ENCODE measurements around a stretch of chr20.

GRCh38 chr20:36478807-36479771 lies 62.2 kb upstream of the MYL9 start:
- PRO-cap, 2 experiments, result no peak in any of the 2 experiments

GRCh38 chr20:36513579-36514160 lies 27.6 kb upstream of the MYL9 start:
- PRO-cap, 2 experiments, result no peak in any of the 2 experiments

DNA sequence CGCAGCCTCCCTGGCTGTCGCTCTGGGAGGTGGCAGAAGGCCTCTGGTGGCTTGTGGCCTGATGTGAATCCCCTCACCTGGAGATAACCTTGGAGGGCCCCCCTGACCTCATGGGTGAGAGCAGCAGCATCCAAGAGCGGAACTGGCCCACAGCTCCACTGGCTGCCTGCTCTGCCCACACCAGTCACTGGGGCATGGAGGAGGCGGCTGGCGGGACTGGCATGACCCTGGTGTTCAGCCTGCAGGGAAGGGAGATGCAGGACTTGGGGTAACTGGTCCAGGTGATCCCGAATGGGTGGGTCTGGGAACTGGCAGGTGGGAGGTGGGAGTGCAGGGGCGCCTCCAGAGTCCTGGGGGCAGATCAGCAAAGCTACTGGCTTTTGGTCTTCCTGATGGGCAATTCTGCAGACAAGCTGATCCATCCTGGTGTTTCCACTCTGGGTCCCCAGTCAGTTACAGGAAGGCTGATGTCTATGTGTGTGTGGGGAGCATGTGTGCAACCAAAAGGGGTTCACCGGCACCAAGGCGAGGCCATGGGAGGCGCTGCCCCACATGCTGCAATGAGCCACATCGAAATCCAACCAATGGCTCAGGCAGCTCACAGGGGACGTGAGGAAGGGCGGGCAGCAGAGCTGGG lies 10.7 kb upstream of the DSN1 start:
- PRO-cap, 2 experiments, result no peak in any of the 2 experiments

DNA sequence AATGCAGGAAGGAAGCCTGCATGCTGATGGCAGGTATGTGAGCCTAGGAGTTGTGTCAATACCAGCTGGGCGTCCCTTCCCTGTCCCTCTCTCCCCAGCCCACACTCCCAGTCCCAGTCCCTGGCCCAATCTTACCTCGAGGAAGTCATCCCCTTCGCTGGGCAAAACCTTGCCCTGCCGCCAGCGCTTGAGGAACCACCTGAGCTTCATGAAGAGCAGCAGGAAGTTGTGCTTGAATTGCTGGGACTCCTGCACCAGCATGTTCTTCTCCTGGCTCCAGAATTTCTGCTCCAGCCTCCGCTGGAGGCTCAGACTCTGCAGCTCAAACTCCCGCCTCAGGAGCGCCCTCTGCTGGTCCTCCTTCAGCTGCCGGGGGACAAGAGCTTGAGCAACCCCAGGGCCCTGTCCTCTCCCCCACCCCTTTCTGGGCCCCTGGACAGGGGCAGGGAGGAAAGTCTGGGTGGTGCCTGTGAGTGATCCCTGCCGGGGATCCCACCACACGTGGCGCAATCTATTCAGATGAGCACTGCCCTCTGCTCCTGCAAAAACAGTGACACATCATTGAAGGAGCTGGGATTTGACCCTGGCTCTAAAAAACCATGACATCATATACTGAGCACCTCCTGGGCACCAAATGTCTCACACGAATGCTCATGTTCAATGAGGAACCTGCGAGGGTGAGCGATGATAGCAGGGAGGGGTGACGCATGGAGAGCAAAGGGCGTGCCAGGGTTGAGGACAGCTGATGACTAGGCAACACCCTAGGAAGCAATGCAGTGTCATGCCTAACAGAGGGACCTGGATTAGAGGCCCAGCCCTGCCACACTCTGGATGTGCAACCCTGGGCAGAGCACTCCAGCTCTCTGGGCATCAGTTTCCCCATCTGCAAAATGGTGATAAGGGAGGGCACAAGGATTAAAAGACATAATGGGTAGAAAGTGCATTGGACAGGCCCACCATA lies 35.1 kb upstream of the DSN1 start:
- PRO-cap, 2 experiments, result no peak in any of the 2 experiments

- PRO-cap, 2 experiments, result no peak in any of the 2 experiments
These were observed 43.7 kb downstream of the SOGA1 start for GRCh38 chr20:36819523-36820115.

DNA sequence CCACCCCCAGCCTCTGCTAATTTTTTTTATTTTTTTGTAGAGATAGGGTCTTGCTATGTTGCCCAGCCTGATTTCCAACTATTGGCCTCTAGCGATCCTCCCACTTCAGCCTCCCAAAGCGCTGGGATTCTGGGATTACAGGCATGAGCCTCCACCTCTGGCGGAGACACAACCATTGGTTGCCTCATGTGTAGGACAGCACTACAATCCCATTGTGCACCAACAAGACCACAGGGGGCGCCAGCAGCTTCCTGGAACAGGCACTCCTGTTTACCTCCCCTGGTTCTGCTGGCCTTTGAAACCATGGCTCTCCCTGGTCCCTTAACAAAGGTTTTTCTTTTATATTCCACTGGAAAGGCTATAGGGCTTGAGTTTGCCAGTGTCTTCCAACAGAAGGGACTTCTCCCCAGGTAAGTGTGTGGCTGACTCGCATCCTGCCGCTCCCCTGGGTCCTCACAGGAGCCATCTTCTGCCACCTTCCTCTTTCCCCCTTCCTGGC lies 26.7 kb downstream of the SOGA1 start:
- PRO-cap, 2 experiments, result no peak in any of the 2 experiments

GRCh38 chr20:36854105-36854794 lies 9.1 kb downstream of the SOGA1 start:
- PRO-cap, 2 experiments, result no peak in any of the 2 experiments

- PRO-cap, 2 experiments, result no peak in any of the 2 experiments
These were observed 3.6 kb upstream of the SAMHD1 start for GRCh38 chr20:36954917-36955716.

GRCh38 chr20:37007802-37008444 lies 56.4 kb upstream of the SAMHD1 start:
- PRO-cap, 2 experiments, result no peak in any of the 2 experiments

- PRO-cap, 2 experiments, result no peak in any of the 2 experiments
These were observed 18.3 kb downstream of the GHRH start for GRCh38 chr20:37243228-37243889.

DNA sequence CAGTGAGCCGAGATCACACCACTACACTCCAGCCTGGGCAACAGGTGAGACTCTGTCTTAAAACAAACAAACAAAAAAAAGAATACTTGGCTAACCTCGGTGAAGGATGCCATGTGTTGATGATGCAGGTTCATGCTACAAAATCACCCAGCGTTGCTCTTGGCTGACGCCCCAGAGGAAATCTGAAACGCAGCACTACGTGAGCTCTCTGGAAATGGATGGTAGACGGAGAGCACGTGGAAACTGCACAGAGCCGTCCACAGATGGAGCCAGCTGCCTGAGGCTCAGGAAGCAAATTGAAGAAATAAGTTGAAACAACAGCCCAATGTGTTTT lies 12.9 kb upstream of the MANBAL start:
- PRO-cap, 2 experiments, result no peak in any of the 2 experiments

- PRO-cap, 2 experiments, result no peak in any of the 2 experiments
These were observed 6.1 kb downstream of the MANBAL start for GRCh38 chr20:37295465-37296100.

GRCh38 chr20:37308585-37309152 lies 19.2 kb downstream of the MANBAL start:
- PRO-cap, 2 experiments, result no peak in any of the 2 experiments

- PRO-cap, 2 experiments, result no peak in any of the 2 experiments
These were observed 26.9 kb downstream of the MANBAL start for GRCh38 chr20:37316130-37316977.

- PRO-cap, 2 experiments, result no peak in any of the 2 experiments
These were observed 36.2 kb downstream of the SRC start for GRCh38 chr20:37382190-37382497.

DNA sequence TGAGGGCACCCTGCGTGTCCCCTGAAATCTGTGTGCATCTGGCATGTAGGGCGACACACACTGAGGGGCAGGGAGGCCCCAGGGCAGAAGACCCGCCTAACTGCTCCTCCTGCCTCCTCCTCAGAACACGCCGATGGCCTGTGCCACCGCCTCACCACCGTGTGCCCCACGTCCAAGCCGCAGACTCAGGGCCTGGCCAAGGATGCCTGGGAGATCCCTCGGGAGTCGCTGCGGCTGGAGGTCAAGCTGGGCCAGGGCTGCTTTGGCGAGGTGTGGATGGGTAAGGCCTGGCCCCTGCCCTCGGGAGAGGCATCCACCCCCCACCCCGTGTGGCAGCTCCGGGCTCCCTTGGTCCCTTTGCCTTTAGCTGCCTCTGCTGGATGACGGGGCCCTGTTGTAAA lies 51.6 kb downstream of the SRC start:
- PRO-cap, 2 experiments, result no peak in any of the 2 experiments

- PRO-cap, 2 experiments, result no peak in any of the 2 experiments
These were observed 72.4 kb downstream of the SRC start for GRCh38 chr20:37418418-37418617.

- PRO-cap, 2 experiments, result peak in 1 of 2 experiments; most common minus-strand start chr20:37524414 (in 1)
These were observed 3.0 kb downstream of the BLCAP start for GRCh38 chr20:37524127-37525551.

- PRO-cap, 2 experiments, result no peak in any of the 2 experiments
These were observed 5.4 kb downstream of the CTNNBL1 start for GRCh38 chr20:37699074-37699780.

DNA sequence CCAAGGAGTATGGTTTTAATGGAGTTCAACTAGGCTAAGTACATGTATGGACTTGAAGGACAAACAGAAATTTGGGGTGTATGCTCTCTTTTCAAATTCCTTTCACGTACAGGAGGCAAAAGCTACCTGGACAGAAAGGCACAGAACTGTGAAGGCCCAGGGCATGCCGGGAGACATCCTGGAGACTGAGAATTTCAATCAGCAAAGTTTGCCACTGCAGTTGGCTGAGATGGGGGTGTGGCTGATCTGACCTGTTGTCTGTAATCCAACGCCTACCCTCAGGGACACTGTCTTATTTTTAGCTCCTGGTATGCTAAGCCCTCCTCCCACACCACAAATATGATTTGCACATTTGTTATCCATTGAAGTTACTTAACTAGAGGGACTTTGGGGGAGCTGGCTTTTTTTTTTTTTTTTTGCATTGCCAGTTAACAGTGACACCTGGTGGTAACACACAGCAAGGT lies 40.5 kb downstream of the TTI1 start:
- PRO-cap, 2 experiments, result no peak in any of the 2 experiments